A172 (cell line): Measurements from ENCODE around the gene RAB38.

- RAMPAGE, long total RNA, result no peak
These were observed 1.3 kb downstream of the EED start for GRCh38 chr11:86245742-86246273.

DNA sequence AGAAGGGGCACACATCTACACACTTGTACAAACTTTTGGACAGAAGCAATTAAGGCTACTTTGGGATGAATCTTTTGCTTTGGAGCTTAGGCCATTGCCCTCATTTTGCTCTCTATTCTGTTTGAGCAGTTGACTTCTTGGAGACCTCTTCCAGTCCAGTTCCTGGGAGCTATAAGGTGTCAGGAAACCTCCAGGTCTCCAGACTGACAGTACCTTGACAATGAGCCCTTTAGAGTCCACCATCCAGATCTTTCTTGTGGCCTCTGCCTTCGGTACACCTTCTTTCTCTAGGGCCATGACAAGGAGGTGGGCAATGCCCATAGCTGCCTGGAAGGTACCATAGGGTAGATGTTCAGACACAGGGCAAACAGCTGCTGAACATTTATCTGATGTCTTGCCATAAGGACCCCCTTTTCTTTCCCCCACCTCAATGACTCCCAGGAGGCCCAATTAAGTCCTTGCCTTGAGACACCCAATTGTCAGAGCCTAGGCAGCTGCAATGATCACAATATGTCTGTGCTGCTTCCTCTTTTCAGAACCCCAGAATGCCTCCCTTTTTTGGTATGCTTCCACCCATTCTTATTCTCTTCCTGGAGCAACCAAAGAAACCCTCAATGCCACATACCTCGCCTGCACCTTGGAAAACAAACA lies 75.1 kb downstream of the CCDC81 start:
- RAMPAGE, long total RNA, result no peak

- RAMPAGE, long total RNA, result no peak
These were observed 85.2 kb downstream of the CCDC81 start for GRCh38 chr11:86459644-86460573.

DNA sequence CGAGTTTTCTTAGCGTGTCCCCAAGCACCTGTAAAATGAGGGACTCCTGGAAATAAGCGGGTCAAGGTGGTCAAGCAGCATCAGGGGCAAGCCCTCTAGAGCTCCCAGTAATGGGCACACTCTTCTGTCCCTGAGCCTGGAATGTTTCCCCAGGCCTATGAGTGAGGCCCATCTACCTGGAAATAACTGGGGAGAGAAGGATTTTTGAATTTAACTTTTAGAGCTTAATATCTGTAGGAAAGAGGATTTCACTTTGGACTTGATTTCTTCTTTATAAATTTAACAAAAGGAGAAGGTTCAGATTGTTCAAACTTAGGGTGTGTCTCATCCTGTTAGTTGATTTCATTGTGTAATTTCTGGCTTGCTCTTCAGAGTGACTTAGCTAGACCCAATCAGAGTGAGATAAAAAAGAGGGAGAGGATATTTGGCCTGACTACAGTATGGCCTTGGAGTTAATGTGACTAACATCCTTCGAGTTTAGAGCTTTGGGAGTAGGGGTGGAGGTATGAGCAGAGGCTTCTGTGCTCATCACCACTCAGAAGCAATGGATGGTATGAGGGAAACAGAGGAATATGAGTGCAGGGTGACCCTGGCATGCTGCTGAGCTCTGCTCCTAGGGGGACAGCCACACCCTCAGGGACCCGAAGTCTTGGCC lies 183.4 kb downstream of the CCDC81 start:
- RAMPAGE, long total RNA, result no peak

GRCh38 chr11:86578142-86578924 lies 203.6 kb downstream of the CCDC81 start:
- RAMPAGE, long total RNA, result no peak

GRCh38 chr11:86670809-86671364 lies 129.5 kb upstream of the PRSS23 start:
- RAMPAGE, long total RNA, result no peak

GRCh38 chr11:86741043-86741548 lies 59.2 kb upstream of the PRSS23 start:
- RAMPAGE, long total RNA, result no peak

DNA sequence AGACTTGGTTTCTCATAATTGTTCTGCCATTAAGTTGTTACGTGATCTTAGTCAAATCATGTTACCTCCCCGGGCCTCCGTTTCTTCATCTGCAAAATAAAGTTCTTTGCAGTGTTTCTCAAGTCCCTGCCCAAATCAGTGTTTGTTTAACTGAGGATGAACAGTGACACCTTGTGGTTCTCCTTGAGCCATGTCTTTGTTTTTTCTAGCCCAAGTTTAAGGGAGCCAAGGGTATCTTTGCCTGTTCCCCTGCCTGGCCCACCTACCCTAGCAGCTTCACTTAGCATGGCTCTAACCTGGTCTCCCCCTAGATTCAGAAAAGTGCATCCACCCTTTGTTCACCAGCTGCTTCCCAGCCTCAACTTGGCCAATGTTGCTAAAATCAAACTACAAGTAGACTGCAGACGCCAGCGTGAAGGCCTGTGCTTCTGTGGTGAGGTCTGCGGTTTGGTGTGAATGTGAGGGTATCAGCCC lies 35.6 kb downstream of the FZD4 start:
- RAMPAGE, long total RNA, result no peak

DNA sequence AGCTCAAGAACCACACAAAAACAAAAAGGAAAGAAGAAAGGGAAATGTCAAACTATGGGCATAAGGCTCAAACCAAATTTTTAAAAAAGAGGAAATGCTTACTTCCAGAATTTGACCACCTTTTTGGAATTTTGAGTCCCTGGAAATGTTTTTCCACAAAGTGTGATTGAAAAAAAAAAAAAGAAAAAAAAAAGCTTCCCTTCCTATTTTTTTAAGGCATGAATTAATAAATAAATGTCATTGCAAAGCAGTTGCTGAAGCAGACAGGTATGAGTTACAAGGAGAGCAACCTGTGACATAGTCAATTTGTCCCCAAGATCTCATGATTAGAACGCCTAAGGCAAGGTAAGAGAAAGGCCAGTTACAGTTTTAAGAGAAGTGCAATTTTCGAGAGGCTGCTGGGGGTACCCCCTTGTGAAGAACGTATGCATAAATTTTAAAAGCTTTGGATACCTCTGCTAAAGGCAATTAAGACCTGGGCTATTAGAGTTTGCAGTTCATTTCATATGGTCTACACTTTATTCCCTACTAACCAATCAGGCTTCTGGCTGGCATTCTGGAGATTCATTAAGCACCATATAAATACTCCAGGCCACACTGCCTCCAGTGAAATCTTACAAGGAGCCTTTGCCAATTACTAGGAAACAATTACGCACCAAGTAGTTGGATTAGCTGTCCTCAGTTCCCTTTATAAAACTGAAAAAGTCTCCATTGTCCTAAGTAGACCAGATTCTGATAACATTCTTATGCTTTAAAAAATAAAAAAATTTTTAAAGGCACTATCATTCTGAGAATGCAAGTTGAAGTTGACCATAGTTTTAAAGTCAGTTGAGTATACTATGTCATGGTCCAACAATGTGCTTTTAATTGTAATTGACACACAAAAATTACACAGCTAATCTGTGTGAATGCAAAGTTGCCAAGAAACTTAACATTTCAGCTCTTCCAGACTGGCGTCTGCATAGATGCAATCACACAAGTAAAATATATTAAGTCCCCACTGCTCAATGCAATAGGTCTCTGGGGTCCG lies 5.6 kb downstream of the FZD4 start:
- RAMPAGE, long total RNA, result no peak

GRCh38 chr11:86955464-86956395 lies 535 bp upstream of the FZD4 start:
- RAMPAGE, long total RNA, result no peak

- RAMPAGE, long total RNA, result no peak
These were observed 845 bp downstream of the TMEM135 start for GRCh38 chr11:87038532-87039026.

GRCh38 chr11:88174447-88175803 lies at the start of gene RAB38:
Gene RAB38 (minus strand): TSS chr11:88175443.
- RAMPAGE, long total RNA, result no peak

DNA sequence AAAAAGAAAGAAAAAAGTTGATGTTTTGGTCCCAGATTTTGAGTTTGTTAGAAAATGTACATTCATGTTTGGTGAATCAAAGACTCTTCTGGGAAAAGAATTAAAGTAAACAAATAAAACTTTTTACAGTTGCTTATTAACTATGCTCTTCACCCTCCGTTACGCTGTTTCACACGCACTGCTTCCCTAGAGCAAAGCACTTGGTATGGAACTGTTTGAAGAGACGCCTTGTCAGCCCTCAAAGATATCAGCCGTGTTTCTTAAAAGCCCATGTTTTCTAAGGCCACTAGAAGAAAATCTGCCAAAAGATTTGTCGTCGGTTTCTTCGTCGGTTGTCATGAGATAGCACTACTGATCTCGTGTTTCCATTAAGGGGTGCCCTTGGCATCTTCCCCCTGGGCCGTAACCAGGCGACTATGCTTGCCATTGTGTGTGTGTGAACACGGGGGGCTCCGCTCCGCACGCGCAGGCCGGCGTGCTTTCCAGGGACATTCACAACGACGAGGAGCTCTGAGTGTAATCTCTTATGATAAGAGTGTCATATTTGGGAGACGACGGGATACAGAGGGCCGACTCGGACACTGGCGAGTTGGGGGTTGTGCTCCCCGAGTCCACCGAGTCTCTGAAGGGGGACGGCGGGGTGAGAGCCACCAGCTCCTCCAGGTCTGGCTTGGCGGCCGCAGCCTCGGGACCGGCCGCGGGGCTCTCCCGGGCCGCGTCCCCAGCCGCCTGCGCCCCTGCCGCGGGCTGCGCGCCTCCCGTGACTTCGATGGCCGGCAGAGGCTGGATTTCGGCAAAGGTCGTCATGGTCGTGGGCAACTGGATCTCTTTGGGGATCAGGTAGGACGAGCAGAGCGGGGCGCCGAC lies 170.8 kb upstream of the CTSC start:
- RAMPAGE, long total RNA, result no peak

DNA sequence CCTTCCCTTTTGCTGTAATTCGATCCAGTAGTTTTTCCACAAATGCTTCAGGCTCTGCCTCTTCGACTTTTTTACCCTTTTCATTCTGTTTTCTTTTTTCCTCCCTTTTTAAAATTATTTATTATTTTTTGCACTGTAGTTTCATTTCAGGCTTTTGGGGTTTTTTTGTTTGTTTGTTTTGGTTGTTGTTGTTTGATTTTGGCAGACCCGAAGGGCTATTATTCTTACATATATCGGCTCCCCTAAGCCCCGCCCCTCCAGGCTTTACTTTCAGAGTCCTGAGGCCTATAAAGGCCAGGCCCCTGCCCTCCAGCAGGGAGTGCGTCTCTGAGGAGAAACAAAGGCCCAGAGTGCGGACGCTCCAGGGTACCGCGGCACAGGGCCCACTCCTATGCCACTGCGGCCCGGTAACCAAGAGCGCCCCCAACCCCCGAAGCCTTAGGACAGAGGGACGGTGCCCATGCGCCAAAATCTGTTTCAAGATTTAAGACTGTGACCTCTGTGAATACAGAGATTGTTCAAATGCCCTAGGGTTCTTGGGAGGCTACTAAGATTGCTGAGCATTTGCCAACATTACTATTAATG lies 116.6 kb downstream of the TYR start:
- RAMPAGE, long total RNA, result no peak

DNA sequence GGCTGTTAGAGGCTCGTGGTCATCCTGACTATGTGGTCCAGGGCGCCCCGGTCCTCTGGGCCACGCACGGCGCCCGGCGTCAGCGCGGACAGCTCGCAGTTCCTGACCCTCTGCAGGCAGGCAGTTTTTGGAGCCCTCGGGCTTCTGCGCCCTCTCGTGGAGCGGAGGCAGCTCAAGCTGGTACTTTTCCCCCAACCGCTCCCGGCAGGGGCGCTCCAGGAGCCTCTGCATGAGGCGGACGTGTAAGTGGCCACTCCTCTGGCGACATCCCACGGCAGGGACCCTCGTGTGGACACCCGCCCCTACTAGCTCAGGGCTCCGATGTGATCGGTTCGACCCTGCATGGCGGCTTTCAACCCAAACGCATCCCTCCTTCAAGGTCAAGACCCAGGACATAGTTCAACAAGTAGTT lies 21.5 kb downstream of the TRIM49C start:
- RAMPAGE, long total RNA, result no peak

GRCh38 chr11:90431794-90432101 lies 208.9 kb upstream of the CHORDC1 start:
- RAMPAGE, long total RNA, result no peak

DNA sequence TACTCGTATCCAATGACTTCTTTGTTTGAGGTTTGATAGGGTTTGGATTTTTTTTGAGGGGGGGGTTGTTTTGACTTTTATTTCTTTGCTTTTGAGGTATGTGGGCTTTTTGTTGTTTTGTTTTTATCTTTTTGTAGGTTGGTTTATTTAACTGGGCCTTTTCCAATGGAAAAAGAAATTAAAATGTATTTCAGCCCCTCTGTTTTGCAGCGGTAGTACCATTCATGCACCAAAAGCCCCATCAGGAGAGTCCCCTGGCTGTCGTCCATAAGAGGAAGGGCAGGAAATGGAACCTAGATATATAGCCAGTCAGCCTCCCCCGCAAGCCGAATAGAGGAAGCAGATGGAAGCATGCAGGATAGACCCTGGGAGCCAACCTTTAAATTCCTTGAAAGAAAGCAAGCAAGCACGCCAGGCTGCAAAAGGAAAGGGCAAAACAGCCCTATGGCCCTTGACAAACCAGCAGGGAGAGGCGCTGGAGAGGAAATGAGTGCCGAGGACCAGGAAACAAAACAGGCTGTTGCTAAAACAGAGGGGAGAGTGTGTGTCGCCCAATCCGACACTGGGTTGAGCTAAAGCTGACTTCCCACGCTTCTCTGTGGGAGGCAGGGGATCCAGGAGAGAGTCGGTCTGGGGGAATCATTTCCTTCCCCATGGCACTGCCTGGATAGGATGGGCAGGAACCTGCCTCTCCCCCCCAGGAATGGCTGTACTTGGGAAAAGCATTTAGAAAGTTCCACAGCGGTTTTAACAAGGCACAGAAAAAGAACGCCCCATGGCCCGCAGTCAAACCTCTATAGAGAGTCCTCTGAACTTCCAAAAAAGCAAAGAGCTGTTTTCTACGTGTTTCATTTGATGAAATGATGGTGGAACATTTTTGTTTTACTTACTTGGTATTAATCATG lies 203.5 kb upstream of the MTNR1B start:
- RAMPAGE, long total RNA, result no peak

- RAMPAGE, long total RNA, result no peak
These were observed 64.6 kb downstream of the MTNR1B start for GRCh38 chr11:93033867-93034637.

GRCh38 chr11:93532268-93532945 lies 10.8 kb downstream of the SMCO4 start:
- RAMPAGE, long total RNA, result no peak

GRCh38 chr11:93537750-93538329 lies 5.4 kb downstream of the SMCO4 start:
- RAMPAGE, long total RNA, result no peak